Skeletal muscle satellite cell (primary cell): ENCODE data around the gene AKR1E2.

DNA sequence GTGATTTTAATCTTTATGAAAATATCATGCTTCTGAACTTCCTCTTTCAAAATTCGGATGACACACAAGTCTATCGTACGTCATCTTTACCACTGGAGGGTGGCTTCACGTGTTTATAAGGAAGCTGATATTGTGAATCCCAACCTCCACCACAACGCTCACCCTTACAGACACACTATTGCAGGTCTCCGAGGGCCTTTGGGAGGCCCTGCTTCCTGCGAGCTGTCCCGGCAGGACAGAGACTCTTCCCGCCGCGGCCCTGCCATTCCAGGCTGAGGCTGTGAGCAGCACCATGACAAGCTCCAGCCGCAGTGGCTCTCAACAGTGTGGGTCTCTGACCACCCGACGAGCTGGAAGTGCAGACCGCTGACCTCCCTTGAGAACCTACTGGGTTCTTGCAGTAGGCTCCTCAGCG lies 303.3 kb downstream of the WDR37 start:
- CAGE, long polyA plus RNA = no peak

DNA sequence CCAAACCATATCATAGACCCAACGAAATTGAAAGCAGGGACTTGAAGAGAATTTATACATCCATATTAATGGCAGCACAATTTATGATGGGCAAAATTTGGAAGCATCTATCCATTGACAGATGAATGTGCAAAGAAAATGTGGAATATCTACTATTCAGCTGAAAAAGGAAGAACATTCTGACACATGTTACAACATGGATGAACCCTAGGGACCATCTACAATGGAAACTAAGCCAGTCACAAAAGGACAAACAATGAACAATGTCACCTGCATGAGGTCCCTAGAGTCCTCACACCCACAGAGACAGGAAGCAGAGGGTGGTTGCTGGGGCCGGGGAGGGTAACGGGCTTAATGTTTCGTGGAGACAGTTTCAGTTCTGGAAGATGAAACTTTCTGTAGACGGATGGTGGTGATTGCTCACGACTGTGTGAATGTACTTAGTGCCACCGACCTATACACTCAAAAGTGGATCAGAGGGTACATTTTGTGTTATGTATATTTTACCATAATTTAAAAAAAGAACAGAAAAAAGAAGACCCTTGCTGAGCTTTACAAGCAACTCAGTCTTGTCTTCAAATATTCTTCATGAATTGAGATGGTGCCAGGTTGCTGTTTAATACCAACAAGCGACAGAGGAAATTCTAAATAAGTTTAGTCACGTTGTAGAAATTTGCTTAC lies 282.9 kb downstream of the ADARB2 start:
- CAGE, long polyA plus RNA = no peak

DNA sequence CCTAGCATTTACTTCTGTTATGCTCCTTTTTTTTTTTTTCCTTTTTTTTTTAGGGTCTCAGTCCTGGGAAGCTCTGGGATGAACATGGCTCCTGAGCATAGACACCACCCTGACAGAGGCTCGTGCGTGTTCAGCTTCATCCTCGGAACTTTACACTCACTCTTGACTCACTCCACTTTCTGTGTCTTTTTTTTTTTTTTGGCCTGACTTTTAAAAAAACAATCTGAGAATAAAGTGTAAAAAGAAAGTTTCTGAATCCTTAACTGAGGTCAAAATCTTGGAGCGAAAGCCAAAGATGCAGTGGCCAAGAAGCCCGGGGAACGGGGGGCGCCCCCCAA lies 19.2 kb upstream of the PFKP start:
- CAGE, long polyA plus RNA = no peak

DNA sequence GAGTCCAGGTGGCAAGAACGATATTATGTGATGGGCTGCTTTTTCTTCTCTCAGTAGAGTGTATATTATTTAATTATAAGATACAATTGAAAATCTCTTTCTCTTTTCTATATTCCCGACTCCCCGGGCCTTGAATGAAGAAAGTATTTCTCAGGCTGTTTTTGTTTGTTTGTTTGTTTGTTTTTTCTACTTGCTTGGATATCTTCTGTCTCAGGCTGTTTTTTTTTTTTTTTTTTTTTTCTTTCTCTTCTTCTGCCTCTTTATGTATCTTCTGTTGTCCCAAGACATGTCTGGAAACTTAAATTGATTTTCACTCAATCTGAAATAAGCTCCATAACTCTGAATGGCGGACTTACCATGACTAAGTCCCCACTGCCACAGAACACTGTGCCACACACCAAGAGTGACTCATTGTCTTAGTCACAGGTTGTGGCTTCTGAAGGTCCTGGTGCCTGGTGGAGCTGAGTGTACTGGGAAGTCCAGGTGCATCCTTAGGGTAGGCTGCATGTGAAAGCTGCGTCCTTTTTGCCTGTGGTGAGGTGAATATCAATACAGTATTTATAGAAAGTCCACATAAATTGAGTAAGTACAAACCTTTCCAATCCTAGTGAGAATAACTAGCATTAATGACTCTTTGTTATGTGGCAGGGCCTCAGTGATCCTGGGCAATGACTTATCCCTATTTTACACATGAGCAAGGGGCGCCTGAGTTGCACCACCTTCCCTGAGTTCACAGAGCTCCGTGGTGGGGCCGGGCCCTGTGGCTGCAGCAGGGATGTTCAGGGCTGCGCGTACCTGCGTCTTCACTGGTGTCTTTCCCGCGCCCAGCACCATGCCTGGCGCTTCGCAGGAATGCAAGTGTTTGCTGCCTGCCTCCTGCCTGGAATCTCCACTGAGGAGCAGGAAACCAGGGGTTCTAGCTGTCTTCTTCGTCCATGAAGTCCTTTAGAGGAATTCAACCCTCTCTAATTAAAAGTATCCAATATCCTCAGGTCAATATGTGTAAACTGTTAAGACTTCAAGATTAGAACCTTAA lies 4.2 kb downstream of the PFKP start:
- CAGE, long polyA plus RNA = no peak

- CAGE, long polyA plus RNA = no peak
Observed at GRCh38 chr10:3293674-3294574, 121.3 kb upstream of the PITRM1 start.

DNA sequence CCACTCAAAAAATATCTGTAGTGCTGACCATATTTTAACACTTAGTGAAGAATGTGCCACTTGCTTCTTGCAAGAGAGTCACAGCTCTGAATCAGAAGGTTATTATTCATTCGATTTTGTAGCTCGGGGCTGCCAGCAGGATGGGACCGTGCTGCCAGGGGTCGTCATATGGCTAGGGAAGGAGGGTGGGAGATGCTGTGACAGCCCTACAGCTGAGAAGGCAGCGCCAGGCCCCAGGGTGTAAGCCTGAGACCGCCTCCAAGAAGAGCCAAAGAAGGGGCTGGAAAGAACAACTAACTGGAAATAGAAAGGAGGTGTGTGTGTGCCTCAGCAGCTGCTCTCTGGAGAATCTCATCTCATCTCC lies 152.2 kb upstream of the PITRM1 start:
- CAGE, long polyA plus RNA = no peak

- CAGE, long polyA plus RNA = no peak
Observed at GRCh38 chr10:3484561-3484914, 300.5 kb downstream of the KLF6 start.

GRCh38 chr10:3757172-3757857 lies 27.7 kb downstream of the KLF6 start:
- CAGE, long polyA plus RNA = no peak

DNA sequence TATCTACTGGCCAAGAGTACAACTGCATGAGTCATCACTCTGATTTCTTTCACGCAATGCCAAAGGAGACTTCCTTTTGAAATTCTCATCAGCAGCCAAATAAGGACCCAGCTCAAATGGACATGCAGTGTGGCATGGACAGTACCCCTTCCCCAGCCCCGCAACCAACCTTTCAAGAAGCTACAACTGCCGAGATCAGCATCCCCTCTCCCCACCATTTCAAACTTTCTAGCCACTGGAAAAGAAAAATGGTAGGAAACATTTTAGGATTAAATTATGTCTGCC lies 2.0 kb downstream of the KLF6 start:
- CAGE, long polyA plus RNA = no peak

- CAGE, long polyA plus RNA = no peak
Observed at GRCh38 chr10:3783332-3783681, 1.7 kb downstream of the KLF6 start.

GRCh38 chr10:3872348-3872628 lies 87.3 kb upstream of the KLF6 start:
- CAGE, long polyA plus RNA = no peak

DNA sequence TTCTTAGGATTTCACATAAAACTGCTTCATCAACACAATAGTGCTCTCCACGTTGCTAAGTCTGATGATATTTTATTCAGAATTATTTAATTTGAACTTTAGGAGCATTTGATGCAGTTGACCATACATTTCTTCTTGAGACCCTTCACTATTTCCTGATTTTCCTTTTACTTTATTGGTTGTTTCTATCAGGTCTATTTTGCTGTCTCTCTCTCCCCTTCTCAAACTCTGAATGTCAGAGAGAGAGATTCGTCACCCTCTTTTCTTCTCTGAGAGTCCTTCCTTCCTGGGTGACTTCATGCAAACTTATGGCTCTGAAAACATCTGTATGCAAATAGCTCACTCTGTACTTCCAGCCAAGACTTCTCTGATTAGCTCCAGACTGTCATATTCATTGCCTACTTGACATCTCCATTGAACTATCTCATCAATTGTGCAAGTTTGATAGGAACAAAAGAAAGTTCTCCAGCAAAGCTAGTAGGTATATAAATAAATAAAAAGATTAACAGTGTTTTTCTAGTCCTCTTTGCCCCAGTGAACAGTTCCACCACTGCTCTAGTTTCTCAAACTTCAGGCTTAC lies 191.7 kb upstream of the KLF6 start:
- CAGE, long polyA plus RNA = no peak

- CAGE, long polyA plus RNA = no peak
Observed at GRCh38 chr10:4353701-4354840, 471.9 kb upstream of the AKR1E2 start.

DNA sequence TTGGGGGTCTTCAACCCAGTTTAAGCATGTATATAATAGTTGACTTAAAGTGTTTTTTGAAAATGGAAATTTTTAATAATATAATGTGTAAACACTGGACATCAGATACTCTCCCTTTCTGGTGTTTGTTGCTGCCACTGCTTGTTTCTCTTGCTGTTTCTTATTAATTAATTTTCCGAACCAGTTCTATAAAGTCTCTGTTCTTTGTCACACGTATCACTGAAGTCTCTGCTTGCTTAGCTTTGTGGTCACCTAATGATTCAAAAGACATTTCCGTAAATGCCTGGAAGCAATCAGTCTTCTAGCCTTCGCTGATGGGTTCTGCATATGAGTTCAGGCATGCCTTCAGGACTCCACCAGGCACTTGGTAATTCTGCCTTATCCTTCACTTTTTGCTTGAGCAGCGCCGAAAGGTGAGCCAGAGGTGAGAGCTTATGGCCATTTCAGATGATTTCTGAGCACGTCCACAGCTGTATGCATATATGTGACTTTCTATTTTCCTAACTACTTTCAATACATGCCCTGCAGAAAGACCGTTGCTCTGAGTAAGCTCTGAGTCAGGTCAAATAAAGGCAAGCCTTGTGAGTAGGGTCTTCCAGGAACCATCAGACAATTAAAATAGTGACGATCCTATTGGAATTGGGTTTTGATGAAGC lies 154.6 kb upstream of the AKR1E2 start:
- CAGE, long polyA plus RNA = no peak

GRCh38 chr10:4725712-4726473 lies 100.1 kb upstream of the AKR1E2 start:
- CAGE, long polyA plus RNA = no peak

DNA sequence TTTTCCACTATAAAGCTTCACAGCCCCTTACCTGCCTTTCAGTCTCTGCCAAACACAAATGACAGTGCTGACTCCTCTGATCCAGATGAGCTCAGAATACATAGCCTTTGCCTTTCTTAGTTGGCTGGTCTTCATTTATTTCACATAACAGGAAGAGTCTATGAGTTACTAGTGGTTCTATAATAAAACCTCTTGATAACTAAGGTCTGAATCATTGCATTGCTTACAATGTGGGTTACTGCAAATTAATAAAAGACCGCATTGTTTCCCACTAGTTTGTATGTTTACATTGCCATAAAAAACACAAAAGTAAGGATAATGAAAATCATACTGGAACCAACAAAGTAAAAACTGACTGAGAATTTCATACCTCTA lies 62.1 kb upstream of the AKR1E2 start:
- CAGE, long polyA plus RNA = no peak

DNA sequence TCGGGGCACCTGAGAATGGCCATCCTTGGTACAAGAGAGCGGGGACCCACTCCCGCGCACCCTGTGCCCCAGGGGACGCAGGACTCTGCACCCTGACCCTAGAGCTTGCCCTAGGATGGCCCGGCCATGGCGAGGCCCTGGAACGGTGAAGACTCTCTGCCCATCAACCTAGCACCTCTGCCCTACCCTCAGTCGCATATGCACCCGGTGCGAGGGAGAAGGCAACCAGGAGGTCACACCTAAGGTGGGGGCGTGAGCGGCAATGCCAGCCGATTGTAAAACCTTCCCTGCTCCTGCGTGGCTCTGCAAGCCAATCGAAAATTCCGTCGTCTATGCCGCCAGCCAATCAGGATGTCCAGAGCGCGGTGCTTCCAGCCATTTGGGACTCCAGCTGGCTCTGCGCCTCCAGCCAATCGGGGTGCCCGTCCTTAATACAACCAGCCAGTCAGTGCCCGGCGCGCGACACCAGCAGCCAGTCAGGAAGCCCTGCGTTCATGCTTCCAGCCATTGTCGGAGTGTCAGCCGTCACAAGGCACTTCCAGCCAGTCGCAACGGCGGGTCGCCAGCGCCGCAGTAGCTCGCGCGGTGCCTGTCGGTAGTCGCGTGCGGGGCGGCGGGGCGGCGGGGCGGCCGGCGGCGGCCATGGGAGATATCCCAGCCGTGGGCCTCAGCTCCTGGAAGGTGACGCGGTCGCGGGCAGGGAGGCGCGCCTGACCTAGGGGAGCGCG lies at the start of gene AKR1E2:
Gene AKR1E2, plus strand, starts transcription at position 525 of the 728 bp plus-strand sequence.
- CAGE, long polyA plus RNA = no peak

GRCh38 chr10:4847325-4848086 lies 21.5 kb downstream of the AKR1E2 start:
- CAGE, long polyA plus RNA = no peak

GRCh38 chr10:4868036-4868825 lies 42.2 kb downstream of the AKR1E2 start:
- CAGE, long polyA plus RNA = no peak

DNA sequence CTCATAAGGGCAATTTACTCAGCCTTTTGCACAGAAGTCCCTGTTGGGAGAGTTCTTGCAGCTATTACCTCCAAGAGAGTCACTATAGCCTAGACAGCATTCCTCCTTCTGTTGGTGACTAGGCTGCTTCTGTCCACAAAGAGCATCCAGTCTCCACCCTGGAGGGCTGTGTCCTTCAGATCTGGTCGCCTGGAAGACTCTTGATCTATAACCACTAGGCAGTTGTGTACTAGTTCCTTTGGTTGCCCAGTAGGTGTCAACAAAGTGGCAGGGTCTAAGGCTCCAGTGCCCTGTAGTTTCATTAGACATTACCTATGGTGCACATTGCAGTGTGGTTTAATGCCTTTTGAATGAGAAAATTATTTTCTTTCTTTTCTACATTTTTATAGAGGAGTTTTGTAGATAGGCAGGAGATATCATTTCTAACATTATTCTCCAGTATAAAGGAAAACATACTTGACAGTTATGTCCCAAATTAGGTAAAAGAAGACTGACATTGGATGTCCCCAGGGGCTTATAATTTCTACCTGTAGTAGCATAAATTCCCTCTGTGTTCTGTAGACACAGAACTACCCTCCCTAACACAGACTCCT lies 11.4 kb upstream of the AKR1C2 start:
- CAGE, long polyA plus RNA = no peak